Mesangial cell (primary cell): Measurements from ENCODE around the genes ENTPD5, LTBP2 and AREL1.

- RAMPAGE, long total RNA: no peak
Measured at GRCh38 chr14:73802337-73803359, 42.5 kb upstream of the MIDEAS start.

- RAMPAGE, long total RNA: start-site peak on the plus strand at chr14:74019345-74019420, 182 reads
Measured at GRCh38 chr14:74018878-74019501, at the start of gene ENTPD5. ENTPD5 (minus strand) TSS chr14:74019288.

DNA sequence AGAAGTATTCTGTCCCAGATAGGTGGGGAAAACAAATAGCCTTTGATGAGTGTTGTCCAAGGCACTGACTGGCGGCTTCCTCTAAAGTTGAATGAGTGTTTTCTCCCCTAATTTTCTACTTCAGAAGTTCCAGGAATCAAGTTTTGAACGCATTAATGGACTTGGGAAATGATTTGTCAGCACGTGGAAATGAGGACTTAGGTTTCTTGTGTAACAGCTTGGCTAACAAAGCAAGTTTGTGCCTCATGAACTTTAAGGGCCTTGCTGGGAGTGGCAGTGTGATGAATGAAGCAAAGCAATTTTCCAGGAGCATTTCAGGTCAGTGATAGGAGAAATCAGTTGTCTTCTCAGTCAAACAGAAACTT, 57.0 kb downstream of the LIN52 start:
- RAMPAGE, long total RNA: no peak

DNA sequence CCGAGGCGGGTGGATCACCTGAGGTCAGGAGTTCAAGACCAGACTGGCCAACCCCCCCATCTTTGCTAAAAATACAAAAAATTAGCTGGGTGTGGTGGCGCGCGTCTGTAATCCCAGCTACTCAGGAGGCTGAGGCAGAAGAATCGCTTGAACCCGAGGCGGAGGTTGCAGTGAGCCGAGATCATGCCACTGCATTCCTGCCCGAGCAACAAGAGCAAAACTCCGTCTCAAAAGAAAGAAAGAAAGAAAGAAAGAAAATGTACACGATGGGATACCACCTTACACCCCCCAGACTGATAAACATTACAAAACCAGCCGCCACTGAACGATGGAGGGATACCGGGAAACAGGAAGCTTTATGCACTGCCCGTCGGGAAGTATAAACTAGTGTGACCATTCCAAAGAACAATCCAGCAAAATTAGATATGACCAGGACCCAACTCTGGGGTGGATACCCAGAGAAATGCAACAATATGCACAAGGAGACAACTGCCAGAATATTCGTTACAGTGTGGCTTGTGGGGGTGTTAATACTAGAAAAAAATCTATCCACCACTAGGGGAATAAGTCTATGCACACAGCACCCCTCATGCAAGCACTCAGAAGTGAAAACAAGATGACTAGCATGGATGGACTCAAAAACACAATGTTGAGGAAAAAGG, 932 bp downstream of the ABCD4 start:
- RAMPAGE, long total RNA: no peak

GRCh38 chr14:74498213-74498885, 4.8 kb downstream of the ISCA2 start:
- RAMPAGE, long total RNA: no peak

DNA sequence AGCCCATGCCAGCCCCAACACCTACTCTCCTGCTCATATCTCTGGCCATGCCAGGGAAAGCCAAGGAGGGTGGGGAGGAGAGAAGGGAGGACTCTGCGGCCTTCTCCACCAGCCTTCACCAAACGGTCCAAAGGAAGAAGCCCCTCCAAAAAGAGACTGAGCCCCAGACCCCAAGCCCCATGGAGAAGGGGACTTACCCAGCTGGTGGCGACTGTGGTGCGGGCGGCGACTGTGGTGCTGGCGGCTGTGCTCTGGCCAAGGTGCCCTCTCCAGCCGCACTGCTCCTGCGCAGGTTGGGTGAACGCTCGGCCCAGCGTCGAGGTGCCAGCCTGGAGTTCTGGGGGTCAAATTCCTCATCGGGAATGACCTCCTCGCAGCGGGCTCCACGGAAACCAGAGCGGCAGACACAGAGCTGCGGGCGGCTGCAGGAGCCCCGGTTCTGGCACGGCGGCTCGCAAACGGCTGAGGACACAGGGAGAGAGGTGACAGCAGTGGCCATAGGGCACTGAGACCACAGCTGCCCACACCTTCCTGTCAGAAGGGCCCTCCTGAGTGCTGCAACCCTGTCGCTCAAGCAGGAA, 26.3 kb downstream of the LTBP2 start:
- RAMPAGE, long total RNA: no peak

DNA sequence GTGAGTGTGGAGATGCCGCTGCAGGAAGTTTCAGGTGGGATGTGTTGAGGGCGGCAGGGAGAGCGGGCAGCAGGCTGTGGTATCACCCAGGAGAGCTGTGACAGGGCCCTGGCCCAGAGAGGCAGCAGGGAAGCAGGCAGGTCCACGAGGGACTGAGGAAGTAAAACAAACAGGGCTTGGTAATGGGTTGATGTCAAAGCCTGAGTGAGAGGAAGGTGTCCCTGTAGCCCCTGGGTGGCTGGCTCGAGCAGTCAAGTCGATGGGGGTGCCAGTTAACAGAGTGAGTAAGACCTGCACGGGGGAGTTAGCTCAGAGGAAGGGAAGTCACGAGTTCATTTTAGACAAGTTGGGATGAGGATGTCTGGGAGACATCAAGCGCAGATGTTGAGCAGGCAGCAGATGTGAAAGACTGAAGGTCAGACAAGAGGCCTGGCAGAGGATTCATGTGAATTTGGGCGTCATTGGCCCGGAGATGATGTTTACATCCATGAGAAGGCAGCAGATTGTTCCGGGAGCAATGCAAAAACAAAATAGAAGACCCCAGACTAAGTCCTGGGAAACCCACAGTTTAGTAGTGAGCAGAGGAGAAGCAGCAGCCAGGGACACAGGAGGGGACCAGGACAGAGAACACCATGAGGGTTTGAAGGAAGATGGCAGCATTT, 15.4 kb downstream of the LTBP2 start:
- RAMPAGE, long total RNA: no peak

DNA sequence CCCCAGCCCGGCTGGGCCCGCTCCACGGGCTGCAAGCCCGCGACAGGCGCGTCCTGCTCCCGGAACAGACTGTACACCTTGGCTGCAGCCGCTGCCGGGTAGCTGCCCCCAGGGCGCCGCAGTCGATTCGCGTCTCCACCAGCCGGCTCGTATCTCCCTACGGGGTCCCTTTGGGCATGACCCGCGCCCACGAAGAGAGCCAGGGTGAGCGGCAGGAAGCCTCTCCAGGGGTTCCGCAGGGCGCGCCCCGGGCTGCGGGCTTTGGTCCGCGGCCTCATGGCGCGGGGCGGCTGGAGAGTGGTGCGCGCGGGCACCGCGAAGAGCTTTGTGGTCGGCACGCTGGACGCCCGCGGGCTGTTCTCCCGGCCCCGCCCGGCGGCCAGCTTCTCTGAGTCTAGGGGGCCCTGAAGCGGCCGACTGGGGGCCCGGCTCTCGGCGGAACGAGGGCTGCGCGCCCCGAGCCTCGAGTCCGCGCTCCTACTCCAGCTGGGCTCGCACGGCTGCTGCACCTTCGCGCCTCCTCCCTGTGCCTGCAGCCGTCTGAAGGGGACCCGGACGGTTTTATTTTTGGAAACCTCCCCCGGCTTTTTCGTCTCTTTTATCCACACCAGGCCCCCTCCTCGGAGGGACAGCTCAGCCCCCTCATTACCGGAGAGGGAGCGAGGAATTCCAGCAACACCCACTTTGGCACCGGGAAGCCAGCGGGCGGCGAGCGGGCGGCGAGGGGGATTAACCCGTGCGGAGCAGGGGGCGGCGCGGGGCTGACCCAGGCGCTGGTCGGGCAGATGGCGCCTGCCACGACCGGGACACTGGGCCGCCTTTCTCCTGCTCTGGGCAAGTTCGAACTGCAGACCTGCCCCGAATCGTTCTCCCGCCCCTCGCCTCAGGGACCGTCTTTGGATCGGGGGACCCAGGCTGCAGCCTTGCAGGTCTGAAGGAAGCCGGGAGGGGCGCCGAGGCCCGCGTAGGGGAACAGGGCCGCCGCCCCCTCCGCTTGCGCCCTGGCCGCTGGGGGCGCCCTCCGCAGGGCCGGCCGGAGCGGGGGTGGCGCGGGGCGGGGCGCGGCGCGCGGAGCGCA, at the start of gene LTBP2:
Gene LTBP2, minus strand, starts transcription at position 571 of the 1,078 bp plus-strand sequence.
- RAMPAGE, long total RNA: no peak

- RAMPAGE, long total RNA: no peak
Measured at GRCh38 chr14:74619706-74620419, 7.8 kb upstream of the LTBP2 start.

GRCh38 chr14:74712392-74713507, at the start of gene AREL1:
AREL1 (minus strand) TSS chr14:74713080.
- RAMPAGE, long total RNA: start-site peak on the plus strand at chr14:74713155-74713200, 1,073 reads

DNA sequence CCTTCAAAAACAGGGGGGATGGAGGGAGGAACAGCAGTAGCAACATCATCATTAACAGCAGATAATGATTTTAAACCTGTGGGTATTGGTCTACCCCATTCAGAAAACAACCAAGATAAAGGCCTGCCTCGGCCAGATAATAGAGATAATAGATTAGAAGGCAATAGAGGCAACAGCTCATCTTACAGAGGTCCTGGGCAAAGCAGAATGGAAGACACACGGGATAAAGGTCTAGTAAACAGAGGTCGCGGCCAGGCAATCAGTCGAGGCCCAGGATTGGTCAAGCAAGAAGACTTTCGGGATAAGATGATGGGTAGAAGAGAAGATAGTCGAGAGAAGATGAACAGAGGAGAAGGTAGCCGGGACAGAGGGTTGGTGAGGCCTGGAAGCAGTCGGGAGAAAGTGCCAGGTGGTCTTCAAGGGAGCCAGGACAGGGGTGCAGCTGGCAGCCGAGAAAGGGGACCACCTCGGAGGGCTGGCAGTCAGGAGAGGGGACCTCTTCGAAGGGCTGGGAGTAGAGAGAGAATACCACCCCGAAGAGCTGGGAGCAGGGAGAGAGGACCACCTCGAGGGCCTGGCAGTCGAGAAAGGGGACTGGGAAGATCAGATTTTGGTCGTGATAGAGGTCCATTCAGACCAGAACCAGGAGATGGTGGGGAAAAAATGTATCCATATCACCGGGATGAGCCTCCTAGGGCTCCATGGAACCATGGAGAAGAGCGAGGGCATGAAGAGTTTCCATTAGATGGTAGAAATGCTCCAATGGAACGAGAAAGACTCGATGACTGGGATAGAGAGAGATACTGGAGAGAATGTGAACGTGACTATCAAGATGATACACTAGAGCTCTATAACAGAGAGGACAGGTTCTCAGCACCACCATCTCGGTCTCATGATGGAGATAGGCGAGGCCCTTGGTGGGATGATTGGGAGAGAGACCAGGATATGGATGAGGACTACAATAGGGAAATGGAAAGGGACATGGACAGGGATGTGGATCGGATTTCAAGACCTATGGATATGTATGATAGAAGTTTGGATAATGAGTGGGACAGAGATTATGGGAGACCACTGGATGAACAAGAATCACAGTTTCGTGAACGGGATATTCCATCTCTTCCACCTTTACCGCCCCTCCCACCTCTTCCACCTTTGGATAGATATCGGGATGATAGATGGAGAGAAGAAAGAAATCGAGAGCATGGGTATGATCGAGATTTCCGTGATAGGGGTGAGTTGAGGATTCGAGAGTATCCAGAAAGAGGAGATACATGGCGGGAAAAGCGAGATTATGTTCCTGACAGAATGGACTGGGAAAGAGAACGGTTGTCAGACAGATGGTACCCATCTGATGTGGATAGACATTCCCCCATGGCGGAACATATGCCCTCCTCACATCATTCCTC, 35.6 kb downstream of the YLPM1 start:
- RAMPAGE, long total RNA: no peak

DNA sequence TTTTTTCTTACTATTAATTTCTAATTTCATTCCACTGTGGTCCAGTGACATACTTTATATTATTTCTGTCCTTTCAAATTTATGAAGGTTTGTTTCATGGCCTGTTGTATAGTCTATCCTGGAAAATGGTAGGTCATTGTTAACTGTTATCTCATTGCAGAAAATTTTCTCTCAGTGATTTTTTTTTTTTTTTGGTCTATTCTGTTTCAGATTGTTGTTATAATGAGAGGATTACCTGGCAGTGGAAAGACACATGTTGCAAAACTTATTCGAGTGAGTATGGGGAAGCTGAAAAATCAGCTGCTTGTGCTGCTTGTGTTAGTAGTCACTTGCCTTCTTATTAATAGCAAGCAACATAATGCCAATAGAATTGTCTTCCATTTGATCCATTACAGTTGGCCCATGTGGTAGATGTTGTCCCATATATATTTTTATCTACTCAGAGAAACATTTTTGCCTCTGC, 52.9 kb downstream of the YLPM1 start:
- RAMPAGE, long total RNA: no peak

DNA sequence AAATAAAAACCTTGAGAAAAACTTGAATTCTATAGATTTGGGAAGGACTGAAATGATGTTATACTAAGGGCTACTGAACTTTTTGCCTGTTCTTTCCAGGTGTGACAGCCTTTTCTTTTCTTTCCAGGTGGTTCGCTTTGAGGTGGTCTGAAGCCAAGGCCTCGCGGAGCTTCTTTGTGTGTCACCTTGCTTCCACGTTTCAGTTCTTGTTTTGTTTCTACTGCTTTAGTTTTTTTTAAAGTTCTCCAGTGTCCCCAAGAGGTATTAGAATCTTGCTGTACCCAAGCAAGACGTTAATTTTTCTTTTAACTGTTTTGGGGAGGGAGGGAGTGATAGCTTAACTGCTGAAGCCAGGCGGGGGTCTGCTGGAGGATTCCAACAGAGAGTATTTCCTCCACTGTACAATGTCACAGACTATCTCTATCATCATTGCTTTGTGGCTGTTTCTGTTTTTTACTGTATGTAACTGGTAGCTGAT, 40.3 kb downstream of the PROX2 start:
- RAMPAGE, long total RNA: no peak

DNA sequence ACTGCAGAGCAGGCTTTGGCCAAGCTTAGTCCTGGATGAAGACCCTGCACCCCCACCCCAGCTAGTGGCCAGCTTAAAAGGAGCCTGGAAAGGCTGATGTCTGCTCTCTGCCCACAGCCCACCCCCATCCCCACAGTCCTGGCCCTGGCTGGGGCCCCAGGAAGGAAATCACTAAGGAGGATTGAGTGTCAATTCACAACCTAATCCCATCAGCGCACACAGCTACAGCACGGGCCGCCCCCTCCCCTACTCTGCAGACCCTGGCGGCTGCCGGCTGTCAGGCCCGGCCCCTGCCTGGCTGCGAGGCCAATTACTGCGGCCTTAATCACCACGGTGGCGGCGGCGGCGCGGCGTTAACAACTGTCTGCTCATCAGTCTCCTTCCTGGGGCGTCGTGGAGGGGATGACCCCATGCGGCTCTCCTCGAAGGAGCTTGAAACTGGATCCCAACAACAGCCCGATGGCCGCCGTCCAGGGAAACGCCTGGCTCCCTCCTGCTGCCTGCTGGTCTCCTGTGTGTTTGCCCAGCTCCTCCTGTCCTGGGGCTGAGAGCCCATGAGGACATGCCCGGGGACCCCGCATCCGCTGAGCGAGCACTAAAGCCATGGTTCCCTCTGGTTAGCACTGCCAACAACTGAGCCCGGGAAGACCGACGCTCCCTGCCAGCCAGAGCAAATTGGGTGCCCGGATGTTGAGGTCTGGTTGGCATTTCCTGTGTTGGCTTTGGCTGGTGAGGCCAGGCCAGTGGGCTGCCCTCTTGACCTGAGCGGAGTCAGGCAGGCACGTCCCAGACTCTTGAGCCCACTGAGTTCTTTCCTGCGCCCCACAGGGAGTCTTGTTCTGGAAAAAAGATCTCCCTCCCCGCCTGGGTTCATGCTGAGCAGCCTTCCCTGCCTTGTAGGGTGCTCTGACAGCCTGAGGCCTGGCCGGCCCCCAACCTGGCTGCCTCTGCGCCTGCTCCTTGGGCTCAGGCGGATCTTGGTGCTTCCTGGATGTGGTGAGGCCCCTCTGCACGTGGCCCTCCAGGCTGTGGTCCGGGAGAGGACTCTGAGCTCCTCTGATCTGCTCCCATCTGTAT, 21.8 kb upstream of the EIF2B2 start:
- RAMPAGE, long total RNA: no peak

DNA sequence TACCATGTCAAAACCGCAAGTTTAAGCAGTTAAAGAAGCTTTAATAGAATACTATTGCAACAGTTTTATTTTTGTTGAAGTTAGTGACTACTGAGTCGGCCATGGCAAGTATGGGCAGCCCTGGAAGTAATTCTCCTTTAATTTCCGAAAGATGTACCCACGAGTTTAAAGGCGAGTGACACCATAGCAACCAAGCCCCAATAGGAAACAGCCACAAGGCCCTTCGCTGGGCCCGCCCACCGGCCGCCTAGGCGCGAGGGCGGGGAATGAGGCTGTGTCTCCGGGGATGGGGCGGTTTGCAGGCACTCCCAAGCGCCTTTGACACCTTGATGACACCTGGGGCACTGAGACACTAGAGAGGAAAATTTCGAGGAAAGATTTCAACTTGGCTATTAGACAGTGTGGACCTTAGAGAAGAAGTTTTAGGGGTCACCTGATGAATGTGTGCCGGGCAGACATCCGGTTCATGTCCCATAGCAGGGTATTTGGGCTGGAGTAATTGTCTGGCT, 385 bp upstream of the TMED10 start:
- RAMPAGE, long total RNA: no peak

- RAMPAGE, long total RNA: no peak
Measured at GRCh38 chr14:75246997-75247982, 31.3 kb upstream of the FOS start.

- RAMPAGE, long total RNA: no peak
Measured at GRCh38 chr14:75461217-75461883, 33.5 kb downstream of the JDP2 start.

DNA sequence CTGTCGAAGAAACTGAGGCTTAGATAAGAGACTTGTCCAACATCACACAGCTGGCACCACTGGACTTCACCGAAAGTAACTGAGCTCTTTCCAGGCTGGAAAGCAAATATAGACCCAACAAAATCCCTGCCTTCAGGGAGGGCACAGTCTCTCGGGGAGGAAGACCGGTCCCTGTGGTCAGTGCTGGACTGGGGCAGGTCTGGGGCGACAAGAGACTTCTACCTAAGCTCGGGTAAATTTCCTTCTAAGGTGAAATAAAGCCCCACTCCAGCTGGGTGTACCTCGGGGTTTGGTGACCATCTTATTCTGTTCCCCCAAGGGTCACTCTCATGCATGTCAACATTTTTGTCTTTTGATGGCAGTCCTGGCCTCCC, 43.2 kb upstream of the BATF start:
- RAMPAGE, long total RNA: no peak

- RAMPAGE, long total RNA: no peak
Measured at GRCh38 chr14:75577422-75578029, 894 bp upstream of the FLVCR2 start.

- RAMPAGE, long total RNA: no peak
Measured at GRCh38 chr14:75634824-75635360, 25.8 kb downstream of the ERG28 start.